Measurements from ENCODE around the genes SLC44A3, SNX7, PLPPR4 and FRRS1.

DNA sequence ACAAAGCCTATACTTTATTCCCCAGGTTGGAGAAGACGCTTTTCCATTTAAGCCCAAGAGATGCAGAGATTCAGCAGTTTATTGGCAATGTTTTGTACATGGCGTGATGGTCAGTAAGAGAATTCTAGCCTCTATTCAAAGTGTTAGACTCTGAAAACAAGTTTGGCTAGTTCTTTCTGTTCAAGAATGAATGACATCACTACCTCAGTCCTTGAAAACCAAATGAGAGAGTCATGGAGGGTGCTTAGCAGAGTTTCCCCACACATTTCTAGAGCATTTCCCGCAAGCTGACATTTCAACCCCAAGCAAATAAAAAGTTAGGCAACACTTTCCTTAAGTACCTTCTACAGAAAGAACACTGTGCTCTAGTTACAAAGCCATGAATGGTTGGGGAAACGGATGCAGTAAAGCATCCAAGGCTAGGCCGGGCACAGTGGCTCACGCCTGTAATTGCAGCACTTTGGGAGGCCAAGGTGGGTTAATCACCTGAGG, 48.0 kb upstream of the SLC44A3 start:
- PRO-cap = no peak
CAGE:
- cytosol, long polyA minus RNA = no peak
- cytosol, long polyA plus RNA = no peak
- long polyA plus RNA = no peak
- nucleus, long polyA minus RNA = no peak
- nucleus, long polyA plus RNA = no peak

DNA sequence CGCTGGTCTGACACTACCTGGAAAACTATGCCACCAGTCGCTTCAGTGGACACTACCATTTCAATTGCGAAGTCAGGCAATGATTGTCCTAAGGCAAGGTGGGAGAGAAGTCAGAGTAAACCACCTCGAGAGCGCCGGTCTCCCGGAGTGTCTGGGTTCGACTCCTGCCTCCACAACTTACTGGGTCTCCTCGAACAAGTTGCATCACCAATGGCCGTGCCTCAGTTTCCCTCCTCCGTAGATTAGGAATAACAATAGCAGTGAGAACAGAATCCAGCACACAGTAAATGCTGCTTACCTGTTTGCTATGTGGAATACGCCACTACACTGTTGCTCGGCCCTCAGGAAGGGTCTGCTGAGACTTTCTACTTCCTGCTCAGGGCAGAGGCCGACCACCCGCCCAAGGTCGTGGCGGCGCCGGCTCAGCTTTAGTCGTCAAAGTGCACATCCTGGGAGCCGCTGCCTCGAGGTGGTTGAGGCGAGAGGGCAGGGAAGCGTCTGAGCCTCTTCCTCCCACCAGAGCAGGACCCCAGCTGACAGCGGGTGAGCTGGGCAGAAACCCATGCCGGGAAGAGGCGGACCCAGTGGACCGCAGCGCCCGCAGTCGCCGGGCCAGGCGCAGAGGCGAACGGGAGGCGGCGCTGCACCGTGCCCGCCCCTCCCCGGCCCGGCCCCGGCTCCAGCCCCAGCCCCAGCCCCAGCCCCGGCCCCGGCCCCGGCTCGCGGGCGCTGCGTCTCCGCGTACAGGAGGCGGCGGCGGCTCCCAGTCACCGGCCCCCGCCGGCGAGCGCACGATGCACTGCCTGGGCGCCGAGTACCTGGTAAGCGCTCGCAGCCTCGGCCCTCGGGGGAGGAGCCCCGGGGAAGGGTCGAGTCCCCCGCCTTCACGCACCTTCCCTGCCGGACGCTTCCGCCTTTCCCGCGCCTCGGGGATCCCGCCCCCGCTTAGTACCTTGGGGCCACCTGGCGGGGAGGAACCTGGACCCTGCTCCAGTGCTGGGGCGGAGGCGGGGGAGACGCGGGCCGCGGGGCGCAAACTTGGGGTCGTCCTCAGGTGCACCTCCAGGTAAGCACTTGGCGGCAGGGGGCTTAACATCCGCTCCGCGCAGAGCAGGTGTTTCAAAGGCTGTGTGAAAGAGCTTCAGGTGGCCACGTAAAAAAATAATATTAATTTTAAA, at the start of gene SLC44A3:
TSS of gene SLC44A3 (plus strand) at position 700 of the 1,178 bp plus-strand sequence.
- PRO-cap = bidirectional peak, plus-strand start at position 621 of the sequence, minus-strand start at position 500 of the sequence; unidirectional peak, minus-strand start at position 921 of the sequence
CAGE:
- cytosol, long polyA minus RNA = no peak
- cytosol, long polyA plus RNA = no peak
- long polyA plus RNA = no peak
- nucleus, long polyA minus RNA = start-site peak on the minus strand centred at position 597 of the sequence, 60 bp wide, 10 reads
- nucleus, long polyA plus RNA = no peak

- PRO-cap = no peak
CAGE:
- cytosol, long polyA minus RNA = no peak
- cytosol, long polyA plus RNA = no peak
- long polyA plus RNA = no peak
- nucleus, long polyA minus RNA = no peak
- nucleus, long polyA plus RNA = no peak
Observed at GRCh38 chr1:94865327-94865647, 45.1 kb downstream of the SLC44A3 start.

GRCh38 chr1:94884638-94884837, 42.4 kb downstream of the CNN3 start:
- PRO-cap = no peak
CAGE:
- cytosol, long polyA minus RNA = no peak
- cytosol, long polyA plus RNA = no peak
- long polyA plus RNA = no peak
- nucleus, long polyA minus RNA = no peak
- nucleus, long polyA plus RNA = no peak

- PRO-cap = no peak
CAGE:
- cytosol, long polyA minus RNA = no peak
- cytosol, long polyA plus RNA = no peak
- long polyA plus RNA = no peak
- nucleus, long polyA minus RNA = no peak
- nucleus, long polyA plus RNA = no peak
Observed at GRCh38 chr1:94908137-94908679, 18.7 kb downstream of the CNN3 start.

DNA sequence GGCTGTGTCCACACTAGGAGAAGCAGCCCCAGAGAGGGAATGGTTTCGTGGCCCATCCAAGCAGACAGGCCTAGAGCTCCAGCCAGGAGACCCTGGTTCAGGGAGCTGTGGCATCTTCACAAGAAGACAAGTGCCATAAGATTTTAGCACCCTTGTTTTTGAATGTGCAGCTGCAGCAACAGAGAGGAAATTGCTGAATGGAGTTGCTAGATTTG, 122.6 kb downstream of the PTBP2 start:
- PRO-cap = unidirectional peak, plus-strand start at position 156 of the sequence
CAGE:
- cytosol, long polyA minus RNA = no peak
- cytosol, long polyA plus RNA = no peak
- long polyA plus RNA = no peak
- nucleus, long polyA minus RNA = no peak
- nucleus, long polyA plus RNA = no peak

- PRO-cap = no peak
CAGE:
- cytosol, long polyA minus RNA = no peak
- cytosol, long polyA plus RNA = no peak
- long polyA plus RNA = no peak
- nucleus, long polyA minus RNA = no peak
- nucleus, long polyA plus RNA = no peak
Observed at GRCh38 chr1:96995390-96995998, 273.9 kb downstream of the PTBP2 start.

DNA sequence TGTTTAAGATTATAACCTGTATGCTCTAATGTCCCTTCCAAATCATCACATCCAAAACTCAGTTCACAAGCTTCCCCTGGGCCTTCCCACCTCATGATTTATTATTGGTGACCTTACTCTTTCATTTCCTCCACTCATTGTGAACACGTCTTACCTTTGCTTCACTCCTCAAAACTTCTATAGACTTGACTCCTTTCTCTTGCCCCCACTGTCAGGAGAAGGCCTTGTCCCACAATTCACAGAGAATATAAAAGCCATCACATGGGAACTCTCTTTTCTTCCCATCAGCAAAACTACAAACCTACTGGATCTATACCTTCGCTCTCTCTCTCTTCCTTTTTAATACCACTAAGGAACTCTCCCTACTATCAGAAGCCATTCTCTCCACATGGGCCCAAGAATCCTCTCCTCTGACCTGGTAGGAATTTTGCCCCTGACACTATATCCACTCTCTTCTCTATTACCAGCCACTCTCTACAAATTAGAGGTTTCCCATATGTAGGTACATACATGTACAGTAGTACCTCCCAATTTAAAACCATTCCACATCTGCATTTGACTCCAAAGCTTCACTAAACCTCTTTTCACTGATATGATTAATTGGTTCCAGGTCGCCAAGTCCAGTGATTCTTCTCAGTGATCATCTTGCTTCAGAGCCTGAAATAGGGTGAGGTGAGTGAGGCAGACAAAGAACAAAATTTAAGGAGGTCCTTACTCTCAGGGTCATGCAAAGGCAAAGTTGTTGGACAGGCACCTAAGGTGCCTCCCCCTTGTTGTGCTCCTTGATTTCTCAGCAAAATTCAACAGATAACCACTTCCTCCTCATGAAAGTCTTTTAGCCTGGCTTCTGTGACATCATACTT, 365.2 kb downstream of the DPYD start:
- PRO-cap = no peak
CAGE:
- cytosol, long polyA minus RNA = no peak
- cytosol, long polyA plus RNA = no peak
- long polyA plus RNA = no peak
- nucleus, long polyA minus RNA = no peak
- nucleus, long polyA plus RNA = no peak

DNA sequence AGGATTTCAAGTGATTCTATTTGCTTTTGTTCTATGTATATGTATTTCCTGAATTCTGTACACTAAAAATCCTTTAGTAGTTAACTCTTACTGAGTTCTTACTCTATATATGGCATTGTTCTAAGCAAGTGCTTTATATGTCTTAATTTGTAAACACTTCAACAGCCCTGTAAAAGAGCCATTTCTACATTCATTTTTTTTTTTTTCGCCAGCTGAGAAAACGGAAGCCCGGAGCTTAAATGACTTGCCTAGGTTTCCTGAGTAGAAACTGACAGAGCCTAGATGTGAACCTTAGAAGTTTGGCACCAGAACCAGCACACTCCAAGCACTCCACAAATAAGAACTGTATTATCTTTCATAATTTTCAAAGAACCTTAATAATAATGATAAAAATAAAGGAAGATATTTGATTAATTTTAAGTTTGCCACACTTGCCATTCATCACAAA, 71.5 kb downstream of the DPYD start:
- PRO-cap = no peak
CAGE:
- cytosol, long polyA minus RNA = no peak
- cytosol, long polyA plus RNA = no peak
- long polyA plus RNA = no peak
- nucleus, long polyA minus RNA = no peak
- nucleus, long polyA plus RNA = no peak

DNA sequence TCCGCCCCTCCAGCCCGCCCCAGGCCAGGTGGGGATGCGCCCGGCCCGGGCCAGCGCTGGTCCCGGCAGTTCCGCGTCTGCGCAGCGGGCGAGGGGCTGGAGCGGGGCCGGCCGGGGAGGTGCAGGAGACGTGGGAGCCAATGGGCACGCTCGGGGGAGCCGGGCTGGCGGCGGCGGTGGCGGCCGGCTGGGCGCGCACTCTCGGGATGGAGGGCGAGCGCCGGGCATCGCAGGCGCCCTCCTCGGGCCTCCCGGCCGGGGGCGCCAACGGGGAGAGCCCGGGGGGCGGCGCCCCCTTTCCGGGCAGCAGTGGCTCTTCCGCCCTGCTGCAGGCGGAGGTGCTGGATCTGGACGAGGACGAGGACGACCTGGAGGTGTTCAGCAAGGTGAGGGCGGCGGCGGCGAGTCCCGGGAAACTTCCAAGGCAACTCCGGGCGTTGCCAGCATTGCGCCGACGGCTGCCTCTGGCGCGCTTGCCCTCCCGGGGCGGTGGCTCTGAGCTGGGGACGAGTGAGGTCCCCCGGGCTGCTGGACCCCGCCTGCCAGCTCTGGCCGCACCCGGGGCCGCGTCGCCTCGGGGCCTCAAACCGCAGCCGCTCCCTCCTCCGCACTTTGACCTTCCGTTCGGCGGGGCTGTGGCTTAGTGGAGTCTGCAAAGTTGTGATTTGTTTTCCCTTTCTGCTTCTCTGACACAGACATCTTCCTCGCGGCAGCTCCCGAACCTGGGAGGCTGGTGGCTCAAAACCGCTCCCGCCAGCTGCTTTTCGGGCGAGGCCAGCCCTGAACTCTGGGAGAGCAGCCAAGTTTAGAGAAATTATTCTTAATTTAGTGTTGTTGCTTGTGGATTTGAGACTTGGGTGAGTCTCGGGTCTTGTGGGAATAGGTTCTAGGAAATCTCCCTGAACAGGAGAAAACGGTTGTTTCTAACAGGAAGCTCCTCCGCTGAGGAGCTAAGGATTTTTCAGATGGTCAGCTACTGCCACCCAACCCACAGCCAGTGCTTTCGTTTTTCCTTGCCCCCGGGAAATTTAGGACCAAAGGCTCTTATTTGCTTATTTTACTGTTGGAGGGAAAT, at the start of gene SNX7:
TSS of gene SNX7 (plus strand) at position 196 of the 1,075 bp plus-strand sequence.
- PRO-cap = bidirectional peak, plus-strand start at position 198 of the sequence, minus-strand start at position 30 of the sequence; bidirectional peak, plus-strand start at position 668 of the sequence, minus-strand start at position 614 of the sequence
CAGE:
- cytosol, long polyA minus RNA = start-site peak on the plus strand centred at position 199 of the sequence, 11 bp wide, 53 reads
- cytosol, long polyA plus RNA = start-site peak on the plus strand centred at position 188 of the sequence, 97 bp wide, 459 and 424 reads in 2 replicates; start-site peak on the plus strand centred at position 333 of the sequence, 36 bp wide, 55 and 34 reads in 2 replicates
- long polyA plus RNA = start-site peak on the plus strand centred at position 230 of the sequence, 217 bp wide, 837 and 706 reads in 2 replicates; start-site peak on the minus strand centred at position 589 of the sequence, 67 bp wide, 6 and 6 reads in 2 replicates
- nucleus, long polyA minus RNA = start-site peak on the plus strand centred at position 217 of the sequence, 40 bp wide, 530 reads; start-site peak on the plus strand centred at position 327 of the sequence, 12 bp wide, 48 reads; start-site peak on the plus strand centred at position 934 of the sequence, 481 bp wide, 48 reads
- nucleus, long polyA plus RNA = start-site peak on the plus strand centred at position 200 of the sequence, 12 bp wide, 59 and 97 reads in 2 replicates; start-site peak on the plus strand centred at position 331 of the sequence, 27 bp wide, 19 and 19 reads in 2 replicates

DNA sequence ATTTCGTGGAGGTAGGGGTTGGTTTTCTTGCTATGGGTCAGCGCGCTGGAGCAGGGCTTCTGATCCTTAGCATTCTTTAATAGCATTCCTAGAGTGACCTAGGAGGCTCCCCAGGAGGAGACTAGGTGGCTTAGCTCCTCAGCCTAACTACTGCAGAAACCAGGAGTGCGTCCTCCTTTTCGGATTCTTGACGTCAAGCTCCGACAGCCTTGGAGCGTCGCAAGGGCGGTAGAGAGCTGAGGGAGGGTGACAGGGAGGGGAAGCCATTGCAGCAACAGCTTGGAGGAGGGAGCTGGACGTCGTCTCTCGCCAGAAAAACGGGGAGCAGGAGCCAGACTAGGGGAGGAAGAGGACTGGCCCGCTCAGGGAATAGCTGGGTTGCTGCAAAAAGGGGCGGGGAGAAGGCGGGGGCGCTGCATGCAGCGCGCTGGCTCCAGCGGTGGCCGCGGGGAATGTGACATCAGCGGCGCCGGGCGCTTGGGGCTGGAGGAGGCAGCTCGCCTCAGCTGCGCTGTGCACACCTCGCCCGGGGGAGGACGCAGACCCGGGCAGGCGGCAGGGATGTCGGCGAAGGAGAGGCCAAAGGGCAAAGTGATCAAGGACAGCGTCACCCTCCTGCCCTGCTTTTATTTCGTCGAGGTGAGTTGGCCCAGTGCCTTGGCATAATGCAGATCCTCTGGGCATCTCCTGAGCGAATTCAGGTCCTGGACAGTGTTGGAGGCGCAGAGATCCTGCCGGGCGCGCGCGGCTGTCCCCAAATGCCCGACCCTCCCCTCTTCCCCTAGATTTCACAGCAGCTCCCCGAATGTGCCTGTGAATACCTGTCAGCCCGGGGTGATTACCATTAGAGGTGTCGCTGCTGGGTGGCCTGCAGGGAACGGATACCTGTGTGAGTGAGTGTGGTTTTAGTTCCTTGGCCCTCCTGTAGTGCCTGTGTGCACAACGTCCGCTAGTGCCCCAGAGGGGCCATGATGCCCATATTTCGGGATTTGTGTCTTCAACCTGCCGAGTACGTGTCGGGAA, at the start of gene PLPPR4:
TSS of gene PLPPR4 (plus strand) at position 460 of the 1,023 bp plus-strand sequence.
- PRO-cap = no peak
CAGE:
- cytosol, long polyA minus RNA = no peak
- cytosol, long polyA plus RNA = no peak
- long polyA plus RNA = no peak
- nucleus, long polyA minus RNA = no peak
- nucleus, long polyA plus RNA = no peak

DNA sequence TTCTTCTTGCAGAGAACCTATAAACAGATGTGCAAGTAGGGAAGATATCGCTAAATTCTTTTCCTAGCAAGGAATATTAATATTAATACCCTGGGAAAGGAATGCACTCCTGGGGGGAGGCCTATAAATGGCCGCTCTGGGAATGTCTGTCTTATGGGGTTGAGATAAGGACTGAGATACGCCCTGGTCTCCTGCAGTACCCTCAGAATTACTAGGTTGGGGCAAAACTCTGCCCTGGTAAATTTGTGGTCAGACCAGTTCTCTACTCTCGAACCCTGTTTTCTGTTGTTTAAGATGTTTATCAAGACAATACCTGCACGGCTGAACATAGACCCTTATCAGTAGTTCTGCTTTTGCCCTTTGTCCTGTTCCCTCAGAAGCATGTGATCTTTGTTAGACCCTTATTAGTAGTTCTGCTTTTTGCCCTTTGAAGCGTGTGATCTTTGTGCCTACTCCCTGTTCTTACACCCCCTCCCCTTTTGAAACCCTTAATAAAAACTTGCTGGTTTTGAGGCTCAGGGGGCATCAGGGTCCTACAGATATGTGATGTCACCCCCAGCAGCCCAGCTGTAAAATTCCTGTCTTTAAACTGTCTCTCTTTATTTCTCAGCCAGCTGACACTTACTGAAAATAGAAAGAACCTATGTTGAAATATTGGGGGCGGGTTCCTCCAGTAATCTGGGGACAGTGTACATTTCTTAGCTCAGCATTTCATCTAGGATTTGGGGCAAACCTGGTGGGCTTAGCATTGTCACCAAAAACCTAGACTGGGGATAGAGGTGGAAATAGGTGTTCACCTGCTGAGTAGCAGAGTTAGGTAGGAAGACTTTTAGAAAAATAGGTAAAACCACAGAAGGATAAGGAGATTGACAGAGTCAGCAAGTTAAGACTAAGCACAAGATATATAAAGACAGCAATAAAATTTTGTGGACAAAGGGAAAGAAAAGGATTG, 7.4 kb downstream of the FRRS1 start:
- PRO-cap = no peak
CAGE:
- cytosol, long polyA minus RNA = no peak
- cytosol, long polyA plus RNA = no peak
- long polyA plus RNA = no peak
- nucleus, long polyA minus RNA = no peak
- nucleus, long polyA plus RNA = no peak

DNA sequence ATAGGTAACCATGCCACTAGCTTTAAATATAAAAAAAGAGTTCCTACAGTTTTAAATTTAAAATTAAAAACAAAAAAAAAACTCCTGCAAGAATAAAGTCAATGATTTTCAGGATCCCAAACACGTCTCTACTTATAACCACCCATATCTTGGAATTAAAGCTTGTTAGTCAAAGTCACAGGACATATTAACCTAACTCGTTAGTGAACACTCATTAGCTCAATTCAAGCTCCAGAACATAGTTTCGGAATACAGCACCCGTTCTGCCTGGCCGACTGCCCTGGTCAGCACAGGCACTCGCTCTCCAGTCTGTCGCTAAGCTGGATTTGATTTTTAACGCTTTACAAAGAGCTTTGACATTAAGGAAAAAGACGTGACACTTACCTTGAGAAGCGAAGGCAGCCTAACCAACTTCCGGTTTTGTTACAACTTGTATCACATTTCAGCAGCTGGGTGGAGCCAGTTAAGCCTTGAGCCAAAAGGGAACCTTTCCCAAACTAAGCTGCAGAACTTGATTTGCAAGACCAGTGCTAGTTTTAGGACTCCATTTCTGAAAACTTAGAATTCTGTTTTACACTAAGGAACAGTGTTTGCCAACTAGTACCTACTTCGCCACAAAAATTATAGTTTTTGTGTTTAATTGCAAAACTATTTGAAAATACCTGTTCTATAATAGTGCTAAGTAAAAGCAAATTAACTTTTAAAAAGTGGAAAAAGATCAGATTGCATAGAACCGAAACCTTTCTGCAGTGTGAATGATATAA, at the start of gene FRRS1:
TSS of gene FRRS1 (minus strand) at position 413 of the 764 bp plus-strand sequence.
- PRO-cap = no peak
CAGE:
- cytosol, long polyA minus RNA = no peak
- cytosol, long polyA plus RNA = no peak
- long polyA plus RNA = no peak
- nucleus, long polyA minus RNA = no peak
- nucleus, long polyA plus RNA = no peak

DNA sequence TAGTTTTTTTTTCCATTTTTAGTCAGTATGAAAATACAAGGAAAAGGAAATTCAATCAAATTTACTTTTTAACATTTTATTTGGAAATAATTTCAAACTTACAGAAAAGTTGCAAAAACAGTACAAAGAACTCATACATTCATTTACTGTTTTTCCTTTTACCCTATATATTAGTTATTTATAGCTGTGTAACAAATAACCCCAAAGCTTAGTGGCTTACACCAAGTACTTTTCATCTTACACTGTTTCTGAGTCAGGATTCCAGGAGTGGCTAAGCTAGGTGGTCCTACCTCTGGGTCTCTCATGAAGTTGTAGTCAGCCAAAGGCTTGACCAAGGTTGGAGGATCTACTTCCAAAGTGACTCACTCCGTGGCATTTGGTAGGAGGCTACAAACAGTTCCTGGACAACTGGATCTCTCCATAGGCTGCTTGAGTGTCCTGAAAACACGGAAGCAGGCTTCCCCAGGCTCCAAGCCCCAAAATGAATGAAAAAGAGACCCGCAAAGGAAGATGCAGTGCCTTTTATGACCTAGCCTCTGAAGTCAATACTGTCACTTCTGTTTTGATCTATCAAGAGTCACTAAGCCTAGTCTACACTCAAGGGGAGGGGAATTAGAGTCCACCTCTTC, 1.2 kb upstream of the MFSD14A start:
- PRO-cap = unidirectional peak, plus-strand start at position 421 of the sequence; unidirectional peak, plus-strand start at position 488 of the sequence
CAGE:
- cytosol, long polyA minus RNA = no peak
- cytosol, long polyA plus RNA = no peak
- long polyA plus RNA = no peak
- nucleus, long polyA minus RNA = no peak
- nucleus, long polyA plus RNA = no peak

- PRO-cap = no peak
CAGE:
- cytosol, long polyA minus RNA = no peak
- cytosol, long polyA plus RNA = no peak
- long polyA plus RNA = no peak
- nucleus, long polyA minus RNA = no peak
- nucleus, long polyA plus RNA = no peak
Observed at GRCh38 chr1:100037441-100037850, 449 bp upstream of the MFSD14A start.

GRCh38 chr1:100046572-100047211, 8.8 kb downstream of the MFSD14A start:
- PRO-cap = no peak
CAGE:
- cytosol, long polyA minus RNA = no peak
- cytosol, long polyA plus RNA = no peak
- long polyA plus RNA = no peak
- nucleus, long polyA minus RNA = no peak
- nucleus, long polyA plus RNA = no peak

- PRO-cap = no peak
CAGE:
- cytosol, long polyA minus RNA = no peak
- cytosol, long polyA plus RNA = no peak
- long polyA plus RNA = no peak
- nucleus, long polyA minus RNA = no peak
- nucleus, long polyA plus RNA = no peak
Observed at GRCh38 chr1:100218460-100218778, 31.2 kb downstream of the DBT start.

DNA sequence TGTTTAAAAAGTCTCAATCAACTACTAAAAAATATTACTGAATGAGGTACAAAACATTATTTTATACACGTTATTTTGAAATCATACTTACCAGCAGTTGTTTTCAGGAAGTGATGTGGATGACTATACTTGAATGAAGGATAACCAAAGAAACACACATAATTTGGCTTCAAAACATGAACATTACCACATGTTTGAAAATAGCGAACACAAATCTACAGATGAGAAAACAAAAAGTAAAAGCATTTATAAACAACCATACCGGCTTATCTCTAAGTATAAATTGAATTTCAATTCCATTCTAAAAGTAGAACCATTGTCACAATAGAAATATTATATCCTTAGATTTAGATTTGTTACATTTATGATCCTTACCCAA, 9.0 kb downstream of the DBT start:
- PRO-cap = no peak
CAGE:
- cytosol, long polyA minus RNA = no peak
- cytosol, long polyA plus RNA = no peak
- long polyA plus RNA = no peak
- nucleus, long polyA minus RNA = no peak
- nucleus, long polyA plus RNA = no peak

GRCh38 chr1:100265396-100265881, 577 bp upstream of the RTCA start:
- PRO-cap = no peak
CAGE:
- cytosol, long polyA minus RNA = no peak
- cytosol, long polyA plus RNA = no peak
- long polyA plus RNA = no peak
- nucleus, long polyA minus RNA = no peak
- nucleus, long polyA plus RNA = no peak

GRCh38 chr1:100350871-100351025, 1.6 kb upstream of the CDC14A start:
- PRO-cap = unidirectional peak, plus-strand start at chr1:100350959
CAGE:
- cytosol, long polyA minus RNA = no peak
- cytosol, long polyA plus RNA = no peak
- long polyA plus RNA = no peak
- nucleus, long polyA minus RNA = no peak
- nucleus, long polyA plus RNA = no peak